Pericardium fibroblast (primary cell): ENCODE results near the genes CD86 and PARP15.

- RAMPAGE, long total RNA, result no peak
These were observed 7.9 kb downstream of the GTF2E1 start for GRCh38 chr3:120750345-120750991.

- RAMPAGE, long total RNA, result no peak
These were observed 67.9 kb upstream of the STXBP5L start for GRCh38 chr3:120840200-120840465.

DNA sequence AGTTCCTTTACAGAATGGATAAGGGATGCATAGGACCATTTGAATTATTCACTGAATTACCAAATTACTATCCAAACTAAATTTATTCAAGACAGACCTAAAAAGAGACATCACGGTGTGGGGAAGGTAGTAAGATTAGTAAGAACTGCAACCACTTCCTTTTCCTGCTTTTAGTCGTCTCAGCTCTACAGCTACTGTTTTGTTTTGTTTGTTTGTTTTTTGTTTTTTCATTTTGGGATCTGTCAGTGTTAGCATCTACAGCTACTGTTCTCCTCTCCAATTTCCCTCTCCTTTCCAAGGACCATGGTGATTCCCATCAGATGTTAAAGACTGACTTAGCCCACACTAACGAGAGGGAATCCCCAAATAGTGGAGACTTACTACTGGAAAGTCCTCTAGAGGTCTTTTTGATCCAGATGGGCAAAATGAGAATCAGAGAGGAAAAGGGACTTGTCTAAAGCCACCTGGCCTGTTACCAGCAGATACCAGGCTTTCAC lies 6.1 kb downstream of the HCLS1 start:
- RAMPAGE, long total RNA, result no peak

DNA sequence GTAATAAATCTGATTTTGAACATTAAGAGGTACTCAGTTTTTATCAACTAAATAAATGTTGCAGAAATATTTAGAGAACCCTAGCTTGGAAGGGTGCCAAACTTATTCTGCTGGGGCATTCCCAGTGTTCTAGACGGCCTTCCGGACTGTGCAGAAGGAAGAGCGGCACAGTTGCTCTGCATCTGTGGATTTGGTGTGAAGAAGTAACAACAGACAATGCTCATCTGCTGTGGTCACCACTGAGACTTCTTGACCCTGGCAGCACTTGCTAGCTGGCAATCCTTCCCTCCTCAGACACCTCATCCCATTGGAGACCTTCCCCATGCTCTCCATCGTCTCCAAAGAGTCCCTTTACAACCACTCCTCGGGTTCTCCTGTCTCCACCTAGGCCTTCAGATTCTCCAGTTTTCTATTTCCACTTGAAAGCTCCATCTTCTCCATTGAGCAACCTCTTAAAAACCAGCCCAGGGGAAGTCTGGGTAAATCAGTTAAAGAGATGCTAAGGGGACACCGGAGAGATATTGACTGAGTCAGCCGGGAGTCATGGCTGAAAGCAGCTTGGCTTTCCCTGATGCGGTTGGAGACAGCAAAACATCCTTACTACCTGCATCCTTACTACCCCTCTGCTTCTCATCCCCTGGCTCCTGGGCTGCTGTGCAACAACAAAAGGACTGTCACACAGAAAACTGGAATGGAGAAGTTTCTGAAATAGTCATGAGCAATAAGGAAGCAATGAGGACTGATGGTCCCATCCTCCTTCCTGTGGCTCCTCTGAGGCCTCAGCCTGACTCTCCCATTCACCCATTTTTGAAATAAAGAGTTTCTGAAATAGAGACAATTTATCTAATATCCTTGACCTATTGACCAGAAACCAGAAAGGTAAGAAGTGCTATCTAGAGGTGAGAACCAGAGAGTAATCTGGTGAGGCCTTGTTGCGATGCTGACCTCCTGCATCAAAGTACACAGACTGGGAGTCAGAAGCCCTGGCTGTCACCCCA lies 1.3 kb downstream of the HCLS1 start:
- RAMPAGE, long total RNA, result no peak

GRCh38 chr3:121691633-121692545 lies 31.2 kb upstream of the HCLS1 start:
- RAMPAGE, long total RNA, result no peak

GRCh38 chr3:121726784-121727294 lies 22.7 kb downstream of the GOLGB1 start:
- RAMPAGE, long total RNA, result no peak

DNA sequence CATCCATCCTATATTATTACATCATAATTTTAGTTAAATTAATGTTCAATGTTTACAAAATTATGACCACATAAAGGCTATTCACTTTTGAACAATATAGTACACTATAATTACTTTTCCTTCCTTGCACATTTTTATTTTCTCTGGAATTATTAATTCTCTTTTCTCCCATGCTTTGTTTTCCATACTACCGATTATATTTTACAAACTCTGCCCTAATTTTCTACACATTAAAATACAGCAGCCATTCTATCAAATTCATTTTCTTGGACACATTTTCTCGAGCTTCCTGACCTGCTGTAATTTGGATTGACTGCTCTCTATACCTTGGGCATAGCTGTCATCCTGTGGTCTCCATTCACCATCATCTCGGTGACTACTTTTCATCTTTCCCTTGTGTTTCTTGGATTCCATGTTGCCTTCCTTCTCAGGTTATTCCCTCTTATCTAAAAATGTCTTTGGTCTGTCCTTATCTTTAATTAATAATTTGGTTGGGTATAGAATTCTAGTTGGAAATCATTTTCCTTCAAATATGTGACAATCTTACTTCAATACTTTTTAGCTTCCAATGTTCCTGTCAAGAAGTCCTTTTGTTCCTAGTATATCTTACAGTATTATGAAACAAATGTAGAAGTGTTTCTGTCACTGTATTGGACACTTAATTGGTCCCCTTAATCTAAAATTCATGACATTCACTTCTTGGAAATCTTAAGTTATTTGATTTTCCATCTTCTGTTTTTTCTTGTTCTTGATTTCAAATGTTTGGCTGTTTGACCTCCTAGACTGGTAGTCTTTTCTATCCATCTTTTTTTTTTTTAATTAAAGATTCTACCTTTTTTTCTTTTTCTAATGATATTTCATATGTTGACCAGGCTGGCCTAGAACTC lies 34.1 kb upstream of the GOLGB1 start:
- RAMPAGE, long total RNA, result no peak

GRCh38 chr3:121997810-121998307 lies 24.2 kb downstream of the ILDR1 start:
- RAMPAGE, long total RNA, result no peak

- RAMPAGE, long total RNA, result no peak
These were observed at the start of gene CD86 for GRCh38 chr3:122055092-122055684. TSS of gene CD86 (plus strand) at chr3:122055362.

GRCh38 chr3:122184171-122184968 lies 902 bp downstream of the CASR start:
- RAMPAGE, long total RNA, result no peak

GRCh38 chr3:122505575-122506436 lies 8.9 kb downstream of the KPNA1 start:
- RAMPAGE, long total RNA, result no peak

DNA sequence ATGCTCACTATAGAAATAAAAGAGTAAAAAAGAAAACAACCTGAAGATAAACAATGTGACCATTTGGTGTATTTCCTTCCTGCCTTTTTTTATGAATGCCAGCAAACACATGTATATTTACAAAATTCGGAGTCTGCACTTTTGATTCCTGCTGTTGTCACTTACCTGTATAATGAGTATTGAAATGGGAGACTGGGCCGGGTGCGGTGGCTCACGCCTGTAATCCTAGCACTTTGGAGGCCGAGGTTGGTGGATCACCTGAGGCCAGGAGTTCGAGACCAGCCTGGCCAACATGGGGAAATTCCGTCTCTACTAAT lies 856 bp downstream of the DTX3L start:
- RAMPAGE, long total RNA, result no peak

DNA sequence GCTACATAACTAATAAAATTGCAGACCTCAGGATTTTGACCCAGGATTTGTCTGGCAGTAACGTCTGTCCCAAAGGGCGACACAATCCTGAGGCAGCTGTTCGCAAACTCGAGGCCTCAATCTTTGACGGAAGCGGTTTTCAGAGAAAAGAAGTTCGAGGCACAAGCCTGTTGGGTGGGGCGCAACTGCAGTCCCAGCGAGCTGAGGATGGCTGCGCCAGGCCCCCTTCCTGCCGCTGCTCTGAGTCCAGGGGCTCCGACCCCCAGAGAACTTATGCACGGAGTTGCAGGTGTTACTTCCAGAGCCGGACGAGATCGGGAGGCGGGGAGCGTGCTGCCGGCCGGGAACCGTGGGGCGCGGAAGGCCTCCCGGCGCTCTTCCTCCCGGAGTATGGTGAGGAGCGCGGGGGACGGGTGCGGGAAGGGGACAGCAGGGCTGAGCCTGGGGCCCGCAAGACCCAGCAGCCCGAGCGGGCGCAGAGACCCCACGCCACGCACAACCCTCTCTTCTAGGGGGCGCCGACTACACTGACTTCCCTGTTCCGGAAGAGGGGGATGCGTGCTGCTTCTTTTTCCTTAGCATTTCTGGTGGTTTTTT lies at the start of gene PARP15:
Gene PARP15, plus strand, starts transcription at position 190 of the 597 bp plus-strand sequence.
- RAMPAGE, long total RNA, result no peak

- RAMPAGE, long total RNA, result no peak
These were observed 19.9 kb upstream of the PARP14 start for GRCh38 chr3:122660604-122661288.

- RAMPAGE, long total RNA, result no peak
These were observed 31.7 kb downstream of the HSPBAP1 start for GRCh38 chr3:122761922-122762291.

GRCh38 chr3:122767982-122768469 lies 25.6 kb downstream of the HSPBAP1 start:
- RAMPAGE, long total RNA, result no peak

DNA sequence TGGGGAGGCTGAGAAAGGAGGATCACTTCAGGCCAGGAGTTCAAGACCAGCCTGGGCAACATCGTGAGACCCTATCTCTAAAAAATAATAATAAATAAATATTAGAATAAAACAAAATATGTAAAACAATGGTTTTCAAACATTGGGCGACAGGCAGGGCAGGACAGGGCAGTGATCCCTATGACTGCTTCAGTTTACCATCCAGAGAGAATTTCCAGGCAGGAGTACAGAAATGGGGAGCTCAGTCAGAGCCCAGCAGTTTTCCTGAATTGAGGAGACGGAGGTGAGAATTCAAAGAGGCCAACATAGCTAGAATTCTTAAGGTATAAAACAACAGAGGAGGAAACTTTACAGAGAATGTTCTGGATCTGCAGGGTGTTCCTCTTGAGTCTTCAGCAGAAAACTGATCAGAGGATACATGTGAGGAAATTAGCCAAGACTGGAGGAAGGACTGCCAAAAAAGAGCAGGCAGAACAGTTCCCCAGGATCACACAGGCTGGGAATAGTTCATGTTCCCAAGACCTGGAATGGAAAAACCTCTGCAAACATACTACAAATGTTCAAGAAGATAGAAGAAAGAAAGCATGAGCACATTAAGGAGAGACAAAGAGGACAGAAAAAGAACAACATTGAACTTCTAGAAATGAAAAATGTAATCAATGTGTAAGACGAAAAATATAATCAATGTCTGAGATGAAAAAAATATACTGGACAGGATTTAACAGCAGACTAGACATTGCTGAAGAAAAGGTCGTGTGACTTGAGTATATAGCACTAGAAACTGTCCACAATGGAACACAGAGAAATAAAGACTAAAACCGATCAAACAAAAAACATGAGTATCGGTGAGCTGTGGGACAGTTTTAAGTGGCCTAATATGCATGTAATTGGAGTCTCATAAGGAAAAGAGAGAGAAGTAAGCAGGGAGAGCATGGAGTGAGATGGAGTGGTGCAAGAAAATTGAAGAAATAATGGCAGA lies 7.5 kb downstream of the SLC49A4 start:
- RAMPAGE, long total RNA, result no peak

- RAMPAGE, long total RNA, result no peak
These were observed 52.9 kb downstream of the SEMA5B start for GRCh38 chr3:122974621-122975048.

DNA sequence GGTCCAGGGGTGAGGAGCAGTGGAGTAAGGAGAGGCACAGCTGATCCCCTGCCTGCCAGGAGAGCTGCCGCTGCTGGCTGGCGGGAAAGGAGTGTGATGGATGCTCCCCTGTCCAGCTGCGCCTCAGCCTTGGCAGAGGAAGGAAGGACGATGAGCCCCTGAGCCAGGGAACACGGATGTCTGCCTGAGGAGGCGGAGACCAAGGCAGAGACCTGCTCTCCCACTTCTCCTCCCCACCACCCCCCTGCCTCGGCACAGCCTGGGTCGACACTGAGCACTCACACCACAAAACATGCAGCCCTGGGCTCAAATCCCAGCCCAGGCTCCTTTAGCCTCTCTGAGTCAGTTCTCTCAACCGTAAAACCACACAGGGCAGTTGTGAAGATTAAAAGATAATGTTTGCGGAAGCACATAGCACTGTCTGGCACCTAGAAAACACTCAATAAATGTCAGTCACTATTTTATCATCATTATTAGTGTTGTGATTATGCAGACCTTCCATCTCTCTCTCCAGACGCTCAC lies 52.3 kb downstream of the SEMA5B start:
- RAMPAGE, long total RNA, result no peak

DNA sequence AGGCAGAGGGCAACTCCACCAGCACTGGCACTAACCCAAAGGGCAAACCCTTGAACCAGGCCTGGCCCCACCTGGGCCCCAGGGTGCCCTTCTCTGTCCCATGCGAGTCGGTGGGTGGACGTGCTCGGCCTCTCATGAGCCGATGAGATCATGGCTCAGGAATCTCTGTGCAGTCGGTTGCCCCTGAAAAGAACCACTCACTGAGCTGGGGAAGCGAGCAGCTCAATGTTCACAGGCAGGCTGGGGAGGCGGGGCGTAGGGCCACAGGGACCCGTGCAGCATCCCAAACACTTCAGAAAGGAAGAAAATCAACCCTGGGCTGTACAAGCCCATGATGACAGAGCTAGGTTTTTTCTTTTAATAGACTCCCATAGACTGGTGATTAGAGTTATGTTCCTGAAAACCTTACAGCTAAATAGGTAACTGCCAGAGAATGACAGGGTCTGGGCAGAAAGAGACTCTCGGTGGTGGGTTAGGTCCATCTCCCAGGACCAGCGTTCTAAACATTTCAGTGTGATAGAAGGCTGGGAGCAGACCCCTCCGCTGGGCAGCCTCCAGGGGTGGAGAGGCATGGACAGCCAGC lies 49.3 kb downstream of the SEMA5B start:
- RAMPAGE, long total RNA, result no peak